ENCODE measurements around the genes INO80D, EEF1B2 and DYTN.

- RRBS, result no CpG with 5 or more reads among the region's 7 CpGs
Measured at GRCh38 chr2:203816094-203816669, 51.4 kb upstream of the CTLA4 start.

DNA sequence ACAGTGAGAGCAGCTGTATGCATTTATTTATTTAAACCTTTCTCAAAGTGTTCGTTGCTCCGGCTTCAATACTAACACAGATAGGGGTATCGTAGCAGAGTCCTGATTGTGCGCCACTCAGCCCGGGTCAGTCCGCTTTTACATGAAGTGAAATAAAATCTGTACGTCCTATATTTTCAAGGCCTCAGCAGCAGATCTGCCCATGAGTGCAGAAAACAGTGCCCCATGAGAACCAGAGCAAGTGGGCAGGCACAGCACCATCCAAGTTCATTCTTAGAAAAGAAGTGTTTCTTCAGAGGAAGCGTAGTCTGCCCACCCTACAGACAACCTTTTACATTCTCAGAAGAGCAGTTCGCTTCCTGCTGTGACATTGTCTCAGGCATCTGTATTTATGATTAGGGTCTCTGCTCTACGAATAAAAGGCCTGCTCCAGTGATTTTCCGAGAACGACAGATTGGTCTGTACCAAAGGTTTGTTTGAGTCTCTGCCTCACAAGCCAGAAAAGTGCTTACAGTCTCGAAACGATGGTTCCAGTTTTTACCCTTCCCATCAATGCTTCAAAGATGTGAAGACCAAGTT is 31.7 kb upstream of the CTLA4 start:
- RRBS, result 90% methylated on average over 3 of the region's 14 CpGs

DNA sequence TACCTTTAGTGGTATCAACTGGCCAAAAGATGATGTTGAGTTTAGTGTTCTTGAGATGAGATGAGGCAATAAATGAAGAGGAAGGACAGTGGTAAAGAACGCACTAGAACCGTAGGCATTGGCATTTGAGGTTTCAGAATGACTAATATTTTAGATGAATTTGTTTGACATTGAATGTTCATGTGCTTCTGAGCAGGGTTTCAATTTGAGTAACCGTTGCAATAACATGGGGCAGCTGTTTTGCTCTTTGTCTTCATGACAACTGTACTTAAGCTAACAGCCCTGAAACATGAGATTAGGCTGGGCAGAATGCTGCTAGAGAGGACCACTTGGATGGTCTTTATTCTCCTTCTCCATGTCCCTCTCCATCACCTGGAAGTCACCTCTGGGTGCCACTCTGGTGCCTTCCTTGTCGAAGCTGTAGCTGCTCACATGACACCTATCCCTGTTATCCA is 4.0 kb downstream of the CTLA4 start:
- RRBS, result no CpG with 5 or more reads among the region's 4 CpGs

- RRBS, result no CpG with 5 or more reads among the region's 11 CpGs
Measured at GRCh38 chr2:203951307-203952025, 14.9 kb downstream of the ICOS start.

DNA sequence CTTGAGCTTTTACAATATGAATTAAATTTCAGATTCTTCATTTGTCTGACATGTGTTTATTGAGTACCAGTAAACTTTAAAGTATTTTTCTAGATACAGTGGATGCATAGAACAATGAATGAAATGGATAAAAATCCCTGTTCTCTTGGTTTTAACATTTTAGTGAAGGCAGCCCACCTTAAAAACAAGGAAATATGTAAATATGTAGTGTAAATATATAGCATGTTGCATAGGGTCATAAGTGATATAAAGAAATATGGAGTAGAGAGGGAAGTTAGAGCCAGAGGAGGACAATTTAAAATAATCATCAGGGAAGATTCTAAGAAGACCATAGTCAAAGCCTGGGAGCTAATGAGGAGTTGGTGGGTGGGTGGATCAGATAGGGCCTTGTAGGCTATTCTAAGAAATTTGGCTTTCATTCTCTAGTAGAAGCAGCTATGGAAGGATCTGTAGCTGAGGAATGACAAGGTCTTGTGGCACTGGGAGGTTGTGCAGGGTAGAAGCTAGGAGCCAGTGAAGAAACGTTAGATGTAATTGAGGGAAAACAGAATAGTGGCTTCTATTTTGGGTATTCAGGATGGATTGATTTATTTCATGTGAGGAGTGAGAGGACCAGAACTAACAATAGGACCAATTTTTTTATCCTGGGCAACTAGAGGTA is 371.7 kb downstream of the PARD3B start:
- RRBS, result no CpG with 5 or more reads among the region's 1 CpG

- RRBS, result no CpG with 5 or more reads among the region's 6 CpGs
Measured at GRCh38 chr2:205300276-205300842, 381.9 kb upstream of the NRP2 start.

- RRBS, result no CpG with 5 or more reads among the region's 17 CpGs
Measured at GRCh38 chr2:205301221-205301950, 380.9 kb upstream of the NRP2 start.

GRCh38 chr2:205683600-205684715 is 1.7 kb downstream of the NRP2 start:
- RRBS, result no CpG with 5 or more reads among the region's 15 CpGs

GRCh38 chr2:205684842-205685253 is 2.5 kb downstream of the NRP2 start:
- RRBS, result no CpG with 5 or more reads among the region's 34 CpGs

GRCh38 chr2:205763595-205764201 is 81.4 kb downstream of the NRP2 start:
- RRBS, result no CpG with 5 or more reads among the region's 23 CpGs

DNA sequence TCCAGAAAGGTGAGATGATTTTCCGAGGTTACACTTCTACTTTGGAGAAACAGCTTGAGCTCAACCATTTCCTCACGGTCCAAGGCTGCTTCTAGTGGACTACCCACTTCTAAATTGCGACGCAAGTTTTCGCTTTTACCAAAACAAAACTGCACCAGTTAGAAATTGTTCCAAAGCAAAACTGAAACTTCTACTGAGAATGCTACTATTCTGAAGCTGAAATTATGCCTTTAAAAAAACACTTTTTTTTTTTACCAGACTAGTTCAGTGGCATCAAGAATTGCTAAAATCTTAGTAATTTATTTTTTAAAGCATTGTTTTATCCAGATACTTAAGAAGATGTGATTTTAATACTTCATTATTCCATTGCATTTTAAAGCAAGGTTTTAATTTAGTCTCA is 101.5 kb downstream of the INO80D start:
- RRBS, result no CpG with 5 or more reads among the region's 5 CpGs

DNA sequence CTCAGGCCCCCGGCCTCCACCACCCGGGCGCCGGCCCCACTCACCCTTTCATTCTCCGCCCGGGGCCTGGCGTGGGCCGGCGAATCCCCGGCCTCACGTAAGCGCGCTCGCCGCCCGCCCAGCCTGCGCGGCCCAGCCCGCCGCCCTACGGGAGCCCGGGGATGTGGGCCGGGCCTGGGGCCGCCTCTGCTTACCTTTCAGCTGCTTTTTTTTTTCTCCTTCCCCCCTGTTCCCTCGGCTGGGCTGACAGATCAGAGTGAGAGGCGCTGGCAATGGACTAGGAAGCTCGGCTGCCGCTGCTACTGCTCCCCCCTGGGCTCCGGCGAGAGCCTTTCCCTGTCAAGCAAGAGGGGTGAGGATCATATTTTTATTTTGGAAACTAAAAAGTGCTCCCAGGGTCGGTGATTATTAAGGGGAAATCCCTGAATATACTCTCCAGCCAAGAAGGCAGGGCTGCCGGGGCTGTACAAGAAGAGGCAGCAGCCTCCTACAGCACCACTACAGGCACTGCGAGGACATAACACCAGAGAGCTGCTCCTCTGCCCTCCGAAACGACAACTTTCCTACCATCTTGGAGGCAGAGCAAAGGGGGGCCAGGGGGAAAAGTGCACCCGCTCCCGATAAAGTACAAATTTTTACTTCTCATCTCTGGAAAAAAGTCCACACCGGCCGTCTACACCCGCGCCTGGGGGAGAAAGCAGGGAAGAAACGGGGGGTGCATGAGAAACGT is at the start of gene INO80D:
Gene INO80D, minus strand, starts transcription at position 468 of the 730 bp plus-strand sequence.
- RRBS, result 3% methylated on average over 13 of the region's 43 CpGs

- RRBS, result 3% methylated on average over 35 of the region's 89 CpGs
Measured at GRCh38 chr2:206159239-206160348, at the start of gene EEF1B2. Gene EEF1B2, plus strand, starts transcription at chr2:206159895.

DNA sequence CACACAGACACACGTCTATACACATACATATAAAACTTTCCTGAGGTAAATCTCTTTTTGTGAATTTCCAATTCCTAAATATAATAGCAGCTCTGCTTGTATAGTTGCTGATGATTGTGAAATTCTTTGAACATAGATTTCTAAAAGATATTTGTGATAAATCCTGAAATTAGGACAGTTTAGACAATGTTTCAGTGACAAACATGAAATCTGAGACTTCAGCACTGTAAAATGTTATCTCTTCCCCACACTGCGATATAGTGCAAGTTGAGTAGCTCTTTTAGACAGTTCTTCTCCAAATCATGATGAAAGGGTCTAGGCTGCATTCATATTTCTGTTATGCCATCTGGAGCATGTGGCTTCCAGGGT is 82.8 kb downstream of the ADAM23 start:
- RRBS, result no CpG with 5 or more reads among the region's 2 CpGs

GRCh38 chr2:206718139-206718558 is at the start of gene DYTN:
Gene DYTN, minus strand, starts transcription at chr2:206718396.
- RRBS, result no CpG with 5 or more reads among the region's 1 CpG

- RRBS, result no CpG with 5 or more reads among the region's 4 CpGs
Measured at GRCh38 chr2:207120688-207121418, 44.9 kb downstream of the KLF7 start.

DNA sequence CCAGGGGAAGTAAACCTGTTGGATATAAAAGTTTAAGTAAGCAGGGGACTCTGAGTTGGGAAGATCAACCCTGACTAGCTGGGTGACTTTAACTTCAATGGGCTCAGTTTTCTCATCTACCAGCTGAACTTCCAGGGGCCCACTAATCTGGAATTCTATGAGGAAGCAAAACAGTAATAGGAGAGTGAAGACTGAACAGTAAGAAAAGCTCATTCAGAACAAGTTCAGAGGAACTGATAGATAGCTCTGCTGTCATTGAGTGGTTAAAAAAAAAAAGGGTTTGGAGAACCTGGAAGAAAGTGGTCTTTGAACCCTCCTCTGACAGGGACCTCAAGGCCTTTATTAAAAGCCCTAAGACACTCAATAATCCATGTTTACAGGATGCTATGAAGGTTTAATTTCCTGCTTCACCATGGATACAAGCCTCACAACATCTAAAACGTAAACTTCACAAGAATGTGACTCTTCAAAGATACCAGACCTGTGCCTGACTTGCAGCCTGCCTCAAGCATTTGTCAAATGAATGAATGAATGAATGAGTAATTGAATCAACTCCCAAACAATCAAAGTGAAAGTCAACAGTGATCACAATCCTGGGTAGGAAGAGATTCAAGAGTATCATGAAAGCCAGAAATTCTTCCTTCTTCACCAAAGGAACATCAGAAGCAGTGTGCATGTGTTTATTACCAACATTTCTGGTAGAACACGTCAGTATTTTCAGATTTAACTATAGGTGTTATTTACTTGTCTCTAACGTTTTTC is 30.5 kb downstream of the KLF7 start:
- RRBS, result no CpG with 5 or more reads among the region's 3 CpGs

- RRBS, result no CpG with 5 or more reads among the region's 7 CpGs
Measured at GRCh38 chr2:207337804-207338611, 172.3 kb upstream of the KLF7 start.

GRCh38 chr2:207529386-207529862 is 338 bp upstream of the CREB1 start:
- RRBS, result 3% methylated on average over 14 of the region's 55 CpGs

Data from UCH-1 (cell line).